Osteocyte (in vitro differentiated cells): Measurements from ENCODE around the genes UQCRC1, LAMB2 and AMT.

- PRO-cap: no peak
These were observed 903 bp upstream of the SHISA5 start for GRCh38 chr3:48504950-48505203.

GRCh38 chr3:48558533-48559238 is 2.1 kb upstream of the PFKFB4 start:
- PRO-cap: no peak

DNA sequence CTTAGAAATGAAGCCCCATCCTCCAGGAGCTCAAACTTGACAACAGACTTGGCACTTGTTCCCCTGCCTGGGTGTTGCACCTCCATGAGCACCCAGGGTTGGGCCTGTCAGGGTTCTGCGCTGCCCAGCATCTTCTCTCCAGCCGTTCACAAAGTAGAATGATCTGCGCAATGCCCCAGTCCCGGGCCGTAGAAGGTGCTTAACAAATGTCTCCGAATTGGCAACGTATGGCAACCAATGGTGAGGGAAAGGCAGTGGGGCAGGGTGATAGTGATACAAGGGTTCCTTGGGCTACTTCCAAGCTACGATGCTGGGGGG is 2.6 kb upstream of the COL7A1 start:
- PRO-cap: no peak

DNA sequence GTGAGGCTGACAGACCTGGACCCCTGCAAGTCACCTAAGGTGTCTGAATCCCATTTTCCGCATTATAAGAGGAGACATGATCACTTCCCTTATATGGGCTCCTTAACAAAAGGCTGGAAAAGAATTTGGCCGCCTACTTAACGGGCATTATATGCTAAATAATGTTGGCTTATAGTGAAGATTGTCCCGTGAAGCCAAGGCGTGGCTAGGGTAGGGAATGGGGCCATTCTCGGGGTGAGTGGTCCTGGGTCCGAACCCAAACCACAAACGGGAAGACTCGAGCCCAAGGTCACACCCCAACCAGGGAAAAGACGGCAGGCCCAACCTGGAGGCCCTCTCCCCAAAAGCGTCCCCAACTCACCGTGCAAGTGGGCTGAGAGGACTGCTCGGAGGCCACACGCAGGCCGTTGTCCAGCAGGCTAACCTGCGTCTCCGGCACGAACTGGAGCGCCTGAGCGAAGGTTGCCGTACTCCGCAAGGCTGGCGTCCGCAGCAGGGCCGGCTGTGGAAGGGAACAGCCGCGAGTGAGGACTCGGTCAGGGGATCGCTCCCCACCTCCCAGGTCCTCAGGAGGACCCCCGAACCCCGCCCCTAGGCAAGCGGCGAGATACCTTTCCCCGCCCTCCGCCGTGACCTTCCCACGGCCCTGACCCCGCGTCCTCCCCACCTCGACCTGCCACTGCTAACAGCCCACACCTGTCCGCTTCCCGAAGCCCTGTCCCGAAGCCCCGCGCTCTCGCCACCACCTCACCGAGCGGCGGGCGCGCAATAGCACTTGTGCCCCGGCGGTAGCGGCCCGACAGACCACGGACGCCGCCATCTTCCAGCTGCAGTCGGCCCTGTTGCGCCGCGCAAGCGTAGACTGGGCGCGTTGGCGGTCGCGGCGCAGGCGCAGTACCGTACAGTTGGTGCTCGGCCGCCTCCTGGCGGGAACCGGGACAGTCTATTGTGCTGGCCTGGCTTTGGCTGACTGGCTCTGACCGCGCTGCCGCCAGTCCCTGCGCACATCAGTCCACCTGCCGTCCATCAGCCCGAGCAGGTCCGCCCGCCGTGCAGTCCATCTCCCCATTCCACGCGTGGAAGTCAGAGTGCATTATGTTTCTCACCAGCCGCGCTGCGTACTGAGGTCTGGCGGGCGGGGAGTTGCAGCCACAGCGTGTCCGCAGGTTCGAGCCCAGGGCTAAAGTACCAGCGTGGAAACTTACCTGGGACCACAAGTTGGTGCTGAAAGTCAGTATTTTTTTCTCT is at the start of gene UQCRC1:
TSS of gene UQCRC1 (minus strand) at position 846 of the 1,248 bp plus-strand sequence.
- PRO-cap: bidirectional peak, plus-strand start at position 1,005 of the sequence, minus-strand start at position 846 of the sequence

- PRO-cap: no peak
These were observed 3.1 kb downstream of the TMEM89 start for GRCh38 chr3:48618461-48618902.

DNA sequence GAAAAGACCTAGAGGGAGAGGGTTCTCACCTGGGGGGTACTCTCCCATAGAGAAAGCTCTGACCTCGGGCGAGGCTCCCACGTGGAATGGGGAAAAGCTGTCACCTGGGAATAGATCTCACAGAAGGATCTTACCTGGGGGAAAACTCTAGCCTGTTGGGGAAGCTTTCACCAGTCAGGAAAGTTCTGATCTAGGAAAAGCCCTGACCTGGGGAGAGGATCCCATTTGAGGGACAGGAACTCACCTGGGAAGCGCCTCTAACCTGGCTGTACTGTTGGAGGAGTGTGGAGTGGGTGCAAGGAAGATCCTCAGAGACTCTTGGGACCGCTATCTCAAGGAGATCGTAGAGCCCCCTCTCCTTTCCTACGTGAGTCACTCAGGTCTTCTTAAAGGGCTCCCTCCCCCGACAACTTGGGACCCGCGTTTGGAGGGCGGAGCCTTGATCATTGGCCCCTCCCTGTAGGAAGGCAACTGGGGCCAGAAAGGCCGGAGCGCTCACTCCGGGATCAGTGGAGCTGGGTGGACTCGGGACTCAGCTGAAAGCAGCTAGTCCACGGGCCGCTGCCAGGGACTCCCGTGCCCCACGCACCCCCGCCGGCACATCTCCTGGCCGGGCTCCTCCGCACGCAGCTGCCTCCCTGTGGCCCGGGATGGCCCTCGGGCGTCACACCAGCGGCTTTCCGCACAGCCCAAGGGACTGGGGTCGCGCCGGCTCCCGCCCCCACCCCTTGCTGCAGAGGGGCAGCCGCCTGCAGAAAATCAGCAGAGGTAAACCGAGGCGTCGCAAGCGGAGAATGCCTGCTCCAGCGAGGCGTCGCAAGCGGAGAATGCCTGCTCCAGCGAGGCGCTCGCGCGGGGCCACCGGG is 541 bp downstream of the SLC26A6 start:
- PRO-cap: bidirectional peak, plus-strand start at position 498 of the sequence, minus-strand start at position 361 of the sequence

DNA sequence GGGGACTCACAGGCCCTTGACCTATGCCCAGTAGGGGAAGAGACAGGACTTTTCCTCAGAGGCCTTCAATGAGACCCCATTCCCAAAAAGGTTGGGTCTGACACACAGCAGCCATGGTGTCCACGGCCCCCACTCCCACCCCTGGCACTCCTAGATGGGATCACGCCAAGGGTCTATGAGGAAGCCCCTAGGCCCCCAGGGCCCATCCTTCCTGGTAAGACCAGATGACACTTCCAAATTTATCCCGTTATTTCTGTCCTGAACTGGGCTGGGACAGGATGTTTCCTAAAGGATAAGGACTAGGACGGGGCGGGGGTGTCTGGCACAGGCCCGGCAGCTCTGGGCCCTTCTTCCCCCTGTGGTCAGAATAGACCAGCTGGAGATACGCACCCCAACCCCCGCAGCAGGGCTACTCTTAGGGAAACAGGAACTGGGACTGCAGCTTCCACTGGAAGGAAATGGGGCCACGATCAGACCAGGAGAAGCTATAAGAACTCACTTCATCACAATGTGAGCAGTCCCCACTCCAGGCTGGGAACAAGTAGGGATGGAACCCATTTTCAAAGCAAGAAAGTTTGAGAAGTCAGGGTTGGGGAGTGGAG is 1.3 kb downstream of the NCKIPSD start:
- PRO-cap: no peak

DNA sequence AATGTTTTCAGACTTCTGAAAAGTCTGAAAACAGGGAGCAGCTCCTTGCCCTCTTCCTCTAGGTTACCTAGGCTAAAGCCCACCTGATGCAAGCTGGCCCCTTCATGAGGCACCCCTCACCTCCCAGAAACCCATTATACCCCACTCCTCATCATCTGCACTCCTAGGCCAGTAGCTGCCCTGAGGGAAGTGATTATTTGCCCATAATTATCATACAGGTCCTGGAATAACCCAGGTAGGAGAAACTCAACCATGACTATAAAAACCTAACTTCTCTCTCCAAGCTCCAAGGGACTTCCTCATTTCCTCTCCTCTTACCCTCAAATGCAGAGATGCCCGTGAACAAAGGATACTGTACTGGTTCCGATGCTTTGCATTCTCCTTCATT is 5.2 kb upstream of the NCKIPSD start:
- PRO-cap: no peak

DNA sequence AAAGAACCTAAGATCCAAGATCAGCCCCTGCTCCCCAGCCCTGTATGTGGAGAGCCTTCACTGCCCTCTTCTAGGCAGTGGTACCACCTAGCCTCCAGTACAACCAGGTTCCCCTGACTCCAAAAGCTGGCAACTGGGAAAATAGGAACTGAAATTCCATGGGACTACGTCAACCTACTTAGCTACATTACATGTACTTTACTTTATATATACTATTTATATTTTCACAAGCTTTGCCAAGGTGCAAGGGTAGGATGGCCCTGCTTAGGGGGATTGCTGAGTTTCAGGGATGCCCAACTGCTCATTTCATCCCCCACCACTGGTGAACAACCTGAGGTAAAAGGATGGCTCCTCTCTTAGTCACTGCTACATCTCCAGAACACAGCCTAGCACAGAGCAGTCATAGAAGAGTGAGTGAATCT is 6.6 kb upstream of the NCKIPSD start:
- PRO-cap: no peak

GRCh38 chr3:48981077-48981479 is 9.0 kb upstream of the P4HTM start:
- PRO-cap: no peak

DNA sequence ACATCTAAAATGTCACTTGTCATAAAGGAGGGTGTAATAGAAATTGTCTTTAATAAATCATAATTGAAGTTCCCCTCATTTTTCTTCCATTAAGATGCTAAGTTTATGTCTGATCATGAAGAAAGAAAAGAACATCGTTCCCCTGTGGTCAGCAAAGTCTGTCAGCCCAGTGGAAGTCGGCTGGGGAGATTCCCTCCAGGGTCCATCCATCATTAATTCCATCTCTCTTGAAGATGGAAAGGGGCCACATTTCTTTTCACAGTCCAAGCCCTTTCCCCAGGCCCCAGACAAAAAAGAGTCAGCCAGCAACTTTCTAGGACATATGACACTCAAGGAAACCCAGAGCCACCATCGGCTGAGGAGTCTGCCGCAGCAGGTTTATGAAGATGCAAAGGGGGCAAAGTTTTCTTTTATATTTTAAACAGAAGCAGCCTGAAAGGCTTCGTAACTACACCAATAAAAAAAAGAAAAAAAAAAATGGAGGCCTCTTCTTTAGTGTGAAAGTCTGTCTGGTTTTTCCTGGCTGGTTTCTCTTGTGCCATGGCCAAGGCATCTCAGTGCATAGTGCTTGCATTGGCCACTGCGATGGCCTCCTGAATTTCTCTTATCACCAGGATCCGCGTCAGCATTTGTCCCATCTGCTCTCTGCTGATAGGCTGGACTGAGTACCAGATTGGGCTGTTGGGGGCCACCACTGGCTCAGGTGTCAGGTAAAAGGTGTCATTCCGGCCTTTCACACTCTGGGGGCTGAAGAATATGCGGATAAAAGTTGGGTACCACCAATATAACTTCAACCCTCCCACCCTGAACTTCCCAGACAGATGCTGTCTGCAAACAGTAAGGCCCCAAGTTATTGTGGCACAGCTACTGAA is 936 bp upstream of the IMPDH2 start:
- PRO-cap: no peak

GRCh38 chr3:49092783-49093918 is 720 bp downstream of the QRICH1 start:
- PRO-cap: unidirectional peak, plus-strand start at chr3:49092984; bidirectional peak, plus-strand start at chr3:49093670, minus-strand start at chr3:49093451

GRCh38 chr3:49114126-49114596 is 6.5 kb downstream of the USP19 start:
- PRO-cap: no peak

DNA sequence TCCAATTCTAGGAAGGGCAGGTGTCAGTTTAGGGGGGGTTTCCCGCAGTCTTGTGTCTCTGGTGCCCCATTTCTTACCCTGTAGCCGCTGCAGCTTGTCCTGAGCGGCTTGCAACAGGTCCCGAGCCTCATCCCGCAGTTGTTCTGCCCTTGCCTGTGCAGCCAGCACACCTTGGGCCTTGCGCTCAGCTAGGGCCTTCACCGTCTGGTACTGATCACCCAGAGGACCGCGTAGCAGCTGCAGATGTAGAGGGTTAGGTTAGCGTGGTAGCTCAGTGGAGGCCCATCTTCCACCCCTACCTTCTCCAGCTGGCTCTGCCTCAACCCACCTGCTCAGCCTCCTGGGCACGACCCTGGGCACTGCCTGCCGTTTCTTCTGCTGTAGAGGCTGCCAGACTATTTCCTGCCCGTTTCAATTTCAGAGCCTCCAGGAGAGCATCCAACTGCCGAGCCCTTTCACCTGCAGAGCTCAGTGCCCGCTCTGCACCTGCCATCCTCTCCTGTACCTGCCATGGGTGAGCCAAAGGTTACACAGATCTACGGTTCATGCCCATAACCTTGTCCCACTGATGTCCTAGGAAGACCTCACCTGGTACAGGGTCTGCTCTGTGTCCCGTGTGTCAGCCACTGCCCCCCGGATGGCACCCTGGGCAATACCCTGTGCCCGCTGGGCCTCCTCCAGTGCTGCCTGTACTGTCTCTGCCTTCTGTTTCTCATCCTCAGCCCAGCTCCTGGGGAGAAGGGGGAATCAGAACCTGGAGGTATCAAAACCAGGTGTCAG is 923 bp upstream of the USP19 start:
- PRO-cap: no peak

DNA sequence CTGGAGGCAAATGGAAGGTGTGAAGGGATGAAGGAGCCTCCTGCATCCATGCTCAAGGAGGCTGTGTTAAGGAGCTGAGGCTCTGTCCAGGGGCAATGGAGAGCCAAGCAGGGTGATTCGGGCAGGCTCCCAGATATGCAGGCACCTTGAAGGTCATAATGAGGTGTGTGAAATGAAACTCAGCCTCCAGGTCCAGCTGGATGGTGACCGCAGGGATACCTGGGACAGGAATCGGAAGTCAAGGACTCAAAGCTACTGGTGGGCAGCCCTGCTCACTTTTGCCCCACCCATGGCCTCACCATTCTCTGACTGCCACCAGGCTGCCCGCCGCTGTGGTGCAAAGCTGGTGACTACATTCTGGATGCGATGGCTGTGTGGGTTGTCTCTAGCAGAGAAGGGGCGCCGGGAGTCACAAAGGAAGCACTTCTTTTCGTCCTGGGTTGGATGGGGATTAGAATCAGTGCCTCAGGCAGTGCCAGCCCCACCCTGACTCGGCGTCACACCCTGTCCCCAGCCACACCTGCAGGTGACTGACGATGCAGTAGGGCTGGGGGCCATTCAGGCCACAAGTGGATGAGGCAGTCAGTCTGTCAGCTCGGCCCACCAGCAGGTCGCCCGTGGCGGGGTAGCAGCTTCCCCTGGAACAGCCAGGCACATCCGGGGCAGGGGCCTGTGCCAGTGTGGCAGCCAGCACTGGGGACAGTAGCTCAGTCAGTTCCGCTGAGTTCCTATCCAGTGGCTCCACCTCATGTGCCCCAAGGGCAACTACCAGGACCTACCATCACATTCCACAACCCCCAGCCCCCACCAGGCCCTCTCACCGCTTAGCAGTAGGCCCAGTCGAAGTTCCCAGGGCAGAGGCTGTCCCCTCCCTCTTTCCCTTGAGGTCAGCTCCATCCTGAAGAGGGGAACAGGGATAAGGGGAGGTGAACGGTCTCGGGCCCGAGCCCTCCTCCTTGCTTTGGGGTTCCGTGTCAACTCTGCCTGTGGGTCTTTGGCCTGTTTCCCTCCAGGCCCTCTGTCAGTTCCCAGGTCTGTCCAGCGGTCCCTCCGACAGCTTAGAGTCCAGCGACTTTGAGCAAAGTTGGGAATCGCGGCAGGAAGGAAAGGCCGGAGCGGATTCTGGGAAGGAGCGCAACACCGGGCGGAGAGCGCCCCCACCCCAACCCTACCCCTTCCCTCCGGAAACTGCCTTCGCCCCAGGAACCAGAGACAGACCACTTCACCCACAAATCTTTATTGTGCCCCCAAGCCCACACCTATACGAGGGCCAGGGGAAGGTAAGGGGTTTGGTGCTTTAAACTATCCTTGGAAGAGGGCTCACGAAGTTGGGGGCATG is at the start of gene LAMB2:
TSS of gene LAMB2 (minus strand) at position 1,080 of the 1,339 bp plus-strand sequence.
- PRO-cap: bidirectional peak, plus-strand start at position 1,191 of the sequence, minus-strand start at position 1,076 of the sequence

- PRO-cap: no peak
These were observed 9.6 kb downstream of the C3orf84 start for GRCh38 chr3:49182076-49182489.

- PRO-cap: no peak
These were observed 1.2 kb upstream of the IHO1 start for GRCh38 chr3:49198161-49198469.

DNA sequence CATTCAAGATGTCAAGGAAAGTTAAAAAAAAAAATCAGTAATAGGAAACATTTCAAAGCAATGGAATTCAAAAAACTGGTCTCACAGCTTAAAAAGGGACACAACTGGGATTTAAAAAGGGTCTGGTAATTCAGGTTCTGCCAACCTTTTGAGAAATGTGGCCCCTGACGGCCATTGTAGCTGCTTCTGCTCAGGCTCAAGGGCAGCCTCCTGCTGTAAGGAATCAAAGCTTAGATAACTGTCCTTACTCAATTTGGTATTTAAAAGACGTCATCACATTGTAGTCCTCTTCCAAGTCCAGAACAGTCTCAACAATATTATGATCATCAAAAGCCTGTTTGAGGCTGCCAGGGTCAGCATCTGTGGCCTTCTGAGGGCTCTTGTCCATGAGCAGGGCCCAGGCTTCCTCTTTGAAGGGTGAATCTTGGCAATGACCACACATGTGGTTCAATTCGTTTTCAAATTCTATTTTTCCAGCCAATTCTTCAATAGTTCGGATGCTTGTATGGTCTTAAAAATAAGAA is 6.0 kb downstream of the C3orf62 start:
- PRO-cap: no peak

DNA sequence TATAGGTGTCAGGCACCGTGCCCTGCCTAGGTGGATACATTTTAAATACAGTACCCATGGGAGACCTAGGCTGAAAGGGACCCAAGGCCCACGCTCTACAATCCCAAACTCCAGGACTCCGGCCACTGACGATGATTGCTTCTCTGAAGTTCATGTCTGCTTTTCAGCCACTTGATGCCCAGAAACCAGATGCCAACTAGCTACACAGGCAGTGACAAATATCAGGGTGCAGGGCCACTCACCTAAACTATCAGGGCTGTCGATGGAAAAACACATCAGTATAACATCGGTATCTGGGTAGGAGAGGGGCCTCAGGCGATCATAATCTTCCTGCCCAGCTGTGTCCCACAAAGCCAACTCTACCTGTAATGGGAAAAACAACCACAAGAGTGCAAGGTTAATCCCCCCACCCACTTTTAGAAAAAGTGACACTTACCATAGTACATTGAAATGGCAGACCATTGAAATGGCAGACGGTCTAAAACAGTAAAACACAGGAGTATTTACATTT is 10.1 kb upstream of the GPX1 start:
- PRO-cap: no peak

GRCh38 chr3:49422269-49423215 is at the start of gene AMT:
Gene AMT, minus strand, starts transcription at chr3:49422473.
- PRO-cap: no peak